Rectum (tissue), 1 donor: ENCODE data around the gene ECSCR.

DNA sequence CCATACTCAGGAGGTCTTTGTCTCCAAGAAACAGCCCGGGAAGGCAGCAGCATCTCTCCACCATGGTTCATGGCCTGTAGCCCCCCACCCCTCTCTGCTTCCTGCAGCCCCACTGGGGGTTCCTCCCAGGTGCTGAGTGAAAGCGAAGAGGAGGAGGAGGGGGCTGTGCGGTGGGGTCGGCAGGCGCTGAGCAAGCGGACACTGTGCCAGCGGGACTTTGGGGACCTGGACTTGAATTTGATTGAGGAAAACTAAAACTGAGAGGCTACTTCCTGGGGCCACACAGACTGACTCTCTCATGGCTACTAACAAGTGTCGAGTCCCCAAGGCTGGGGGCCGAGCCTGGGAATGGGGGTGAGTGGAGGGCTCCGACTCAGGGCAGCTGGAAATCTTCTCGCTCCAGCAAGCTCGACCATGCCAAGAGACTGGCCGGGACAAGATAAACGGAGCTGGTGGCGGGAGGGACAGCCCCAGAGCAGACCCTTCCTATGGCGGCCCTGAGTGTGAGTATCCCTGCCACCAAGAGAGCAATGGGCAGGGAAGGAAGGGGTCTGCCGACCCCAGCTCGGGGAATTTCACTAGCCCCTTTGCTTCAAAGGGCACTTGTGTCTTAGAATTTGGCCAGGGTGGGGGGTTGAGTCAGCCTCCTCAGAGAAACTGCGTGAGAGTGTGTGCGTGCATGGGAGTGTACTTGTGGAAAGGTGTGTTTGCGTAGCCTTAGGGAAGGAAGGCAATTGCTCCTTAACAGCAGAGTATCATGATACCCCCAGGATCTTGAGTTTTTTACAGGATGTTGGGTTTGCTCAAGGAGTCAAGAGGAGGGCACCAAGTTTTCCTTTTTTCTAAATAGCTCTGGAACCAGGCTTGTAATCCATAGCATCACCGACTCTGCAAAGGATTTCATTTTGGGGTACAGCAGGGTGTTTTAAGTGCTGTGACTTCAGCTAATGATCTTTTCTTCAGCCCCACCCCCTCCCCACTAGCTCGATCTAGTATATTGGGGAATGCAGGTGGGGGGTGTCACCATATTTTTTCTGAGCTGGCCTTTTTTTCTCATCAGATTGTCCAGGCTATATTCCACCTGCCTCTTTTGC lies 5.4 kb upstream of the KDM3B start:
- PRO-cap = no peak

- PRO-cap = no peak
Measured at GRCh38 chr5:138448635-138449430, 10.0 kb downstream of the REEP2 start.

DNA sequence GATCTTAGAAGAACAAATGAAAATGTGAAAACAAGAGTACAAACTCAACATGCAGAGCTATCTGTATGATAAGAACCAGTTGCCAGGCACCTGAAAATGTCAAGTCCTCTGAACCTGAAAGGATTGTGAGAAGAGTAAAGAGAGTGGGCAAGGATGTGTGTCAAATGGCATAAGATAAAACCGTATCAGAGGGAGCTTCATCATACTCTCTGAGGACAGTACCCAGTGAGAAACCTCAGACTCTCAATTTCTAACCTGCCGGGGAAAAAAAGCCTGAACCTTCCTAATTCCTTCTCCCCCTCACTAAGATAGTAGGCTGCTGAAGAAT lies 6.8 kb downstream of the ETF1 start:
- PRO-cap = no peak

- PRO-cap = no peak
Measured at GRCh38 chr5:138702361-138702803, 50.8 kb upstream of the CTNNA1 start.

DNA sequence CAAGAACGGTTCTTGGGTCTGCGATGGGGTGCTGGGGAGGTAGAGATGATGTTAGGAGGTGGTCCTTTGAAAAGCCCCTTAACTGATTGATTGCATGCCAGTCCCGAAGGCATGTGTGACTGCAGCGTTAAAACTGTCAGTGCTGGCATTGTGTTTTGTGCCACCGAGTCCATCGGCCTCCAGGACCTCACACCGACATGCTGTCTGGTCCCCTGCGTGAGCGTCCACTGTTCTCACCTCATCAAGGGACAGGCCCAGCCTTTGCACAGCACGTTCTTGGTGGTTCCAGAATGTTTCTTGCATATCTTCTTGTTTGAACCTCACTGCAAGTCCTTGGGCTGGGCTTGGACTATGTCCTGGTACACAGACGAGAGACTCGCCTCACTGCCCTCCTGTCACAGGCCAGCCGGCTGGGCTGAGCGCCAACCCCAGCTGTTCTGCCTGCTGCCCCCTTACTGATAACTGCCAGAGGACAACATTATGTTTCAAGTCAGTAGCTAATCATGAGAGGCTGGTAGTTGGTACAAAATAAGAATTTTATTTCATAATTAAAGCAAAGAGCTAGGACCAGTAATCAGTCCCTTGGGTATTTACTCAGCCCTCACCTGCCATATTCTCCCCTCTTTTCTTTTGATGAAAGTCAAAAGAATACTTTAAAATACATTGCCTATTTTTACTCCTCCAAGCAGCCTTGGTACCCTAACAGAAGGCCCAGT lies 52.8 kb upstream of the LRRTM2 start:
- PRO-cap = no peak

- PRO-cap = no peak
Measured at GRCh38 chr5:139075419-139076148, 122.6 kb downstream of the SIL1 start.

- PRO-cap = no peak
Measured at GRCh38 chr5:139302807-139303422, 9.4 kb downstream of the MATR3 start.

GRCh38 chr5:139306937-139308456 lies 14.0 kb downstream of the MATR3 start:
- PRO-cap = no peak

- PRO-cap = no peak
Measured at GRCh38 chr5:139368508-139369336, 14.4 kb downstream of the SLC23A1 start.

GRCh38 chr5:139387357-139387919 lies 2.3 kb downstream of the MZB1 start:
- PRO-cap = no peak

DNA sequence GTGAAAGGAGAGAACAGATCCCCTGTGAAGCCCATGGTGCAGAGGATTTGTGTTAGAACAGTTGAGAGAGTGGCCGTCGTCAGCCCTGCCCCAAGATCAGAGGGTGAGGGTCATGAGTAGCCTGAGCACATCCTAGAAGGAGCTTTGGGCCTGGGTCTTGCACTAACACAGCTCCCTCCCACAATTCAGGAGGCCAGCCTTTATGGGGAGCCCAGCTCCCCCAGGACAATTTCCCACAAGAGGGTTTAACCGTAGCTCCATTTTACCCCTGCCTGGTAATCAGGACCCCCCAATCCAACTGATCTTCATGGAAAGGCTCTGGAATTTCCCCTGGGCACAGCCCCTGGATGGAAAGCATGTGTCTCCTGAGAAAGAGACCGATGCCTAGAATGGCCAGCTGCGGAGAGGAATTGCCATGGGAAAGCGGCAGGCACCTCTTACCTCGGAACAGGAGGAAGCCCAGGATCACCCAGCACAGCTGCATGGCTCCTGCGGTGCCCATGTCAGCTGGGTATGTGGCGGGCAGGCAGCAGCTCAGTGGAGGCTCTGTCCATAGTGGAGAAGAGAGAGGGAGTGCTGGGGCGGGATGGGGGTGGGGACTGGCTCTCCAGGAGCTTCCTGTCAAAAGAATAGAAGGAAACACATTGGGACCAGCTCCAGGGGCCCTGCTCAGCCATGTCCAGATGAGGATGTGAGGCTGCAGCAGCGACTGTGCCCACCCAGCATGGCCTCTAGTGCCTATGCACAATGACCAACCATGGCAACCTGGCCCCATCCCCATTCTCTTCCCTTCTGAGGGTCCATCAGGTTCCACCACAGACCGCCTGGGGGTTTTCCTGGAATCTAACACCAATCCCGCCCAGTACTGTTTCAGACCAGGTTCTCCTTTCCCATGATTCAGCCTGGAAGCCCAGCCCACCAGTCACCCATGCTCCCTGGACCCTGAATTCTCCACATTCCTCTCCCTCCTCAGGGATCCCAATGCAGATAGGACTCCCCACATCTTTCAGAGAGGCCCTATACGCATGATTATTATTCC lies at the start of gene ECSCR:
ECSCR (minus strand) TSS at position 575 of the 1,039 bp plus-strand sequence.
- PRO-cap = bidirectional peak, plus-strand start at position 682 of the sequence, minus-strand start at position 539 of the sequence; bidirectional peak, plus-strand start at position 883 of the sequence, minus-strand start at position 794 of the sequence

GRCh38 chr5:139550211-139550840 lies 10.8 kb upstream of the UBE2D2 start:
- PRO-cap = unidirectional peak, plus-strand start at chr5:139550540

DNA sequence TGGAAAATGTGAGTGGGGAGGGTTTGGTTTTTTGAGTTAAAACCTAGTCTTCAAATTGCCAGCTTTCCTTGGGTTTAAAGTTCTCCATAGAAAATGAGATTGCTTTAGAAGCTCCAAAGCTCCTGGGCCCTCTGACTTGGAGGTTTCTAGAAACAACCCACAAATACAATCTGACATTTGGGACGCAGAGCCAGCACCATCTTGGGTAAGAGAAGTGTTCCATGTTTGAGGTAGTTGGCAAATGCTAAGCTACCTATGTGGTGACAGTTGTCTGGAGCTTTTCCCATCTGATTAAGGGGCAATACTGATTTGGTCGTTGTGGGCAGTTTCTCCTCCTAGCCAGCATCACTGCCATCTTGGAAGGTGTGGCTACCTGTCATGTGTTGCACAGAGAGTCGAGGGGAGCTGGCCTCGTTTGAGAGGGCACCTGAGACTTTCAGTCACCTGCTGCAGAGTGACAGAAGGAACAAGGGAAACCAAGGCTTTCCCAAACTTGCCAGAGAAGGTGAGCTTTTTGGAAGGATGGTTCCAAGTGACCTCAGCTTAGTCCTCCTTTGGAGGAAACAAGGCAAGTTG lies 15.8 kb upstream of the CXXC5 start:
- PRO-cap = no peak

- PRO-cap = no peak
Measured at GRCh38 chr5:139680703-139681662, 32.8 kb downstream of the CXXC5 start.

GRCh38 chr5:139698420-139699153 lies 50.4 kb downstream of the CXXC5 start:
- PRO-cap = unidirectional peak, minus-strand start at chr5:139698720; unidirectional peak, minus-strand start at chr5:139698834

DNA sequence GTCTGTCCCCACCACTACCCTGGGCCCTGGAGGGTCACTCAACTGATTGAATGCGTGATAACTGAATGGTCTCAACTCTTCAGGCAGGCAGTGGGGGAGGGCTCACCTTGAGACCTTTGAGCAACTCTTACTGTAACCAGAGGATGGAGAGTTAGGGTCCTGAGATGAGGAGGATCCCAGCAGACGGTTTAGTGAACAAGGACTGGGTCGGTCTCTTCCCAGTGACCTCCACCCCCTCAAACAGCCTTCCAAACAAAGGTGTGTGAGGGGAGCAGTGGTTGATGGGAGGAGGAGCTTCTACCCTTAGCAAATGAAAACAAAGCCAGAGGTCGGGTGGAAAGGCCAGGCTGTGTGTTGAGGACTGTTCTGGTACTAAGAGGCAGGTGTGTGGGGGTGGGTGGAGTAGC lies 59.4 kb downstream of the CXXC5 start:
- PRO-cap = no peak

- PRO-cap = no peak
Measured at GRCh38 chr5:139711864-139712237, 63.7 kb downstream of the CXXC5 start.

DNA sequence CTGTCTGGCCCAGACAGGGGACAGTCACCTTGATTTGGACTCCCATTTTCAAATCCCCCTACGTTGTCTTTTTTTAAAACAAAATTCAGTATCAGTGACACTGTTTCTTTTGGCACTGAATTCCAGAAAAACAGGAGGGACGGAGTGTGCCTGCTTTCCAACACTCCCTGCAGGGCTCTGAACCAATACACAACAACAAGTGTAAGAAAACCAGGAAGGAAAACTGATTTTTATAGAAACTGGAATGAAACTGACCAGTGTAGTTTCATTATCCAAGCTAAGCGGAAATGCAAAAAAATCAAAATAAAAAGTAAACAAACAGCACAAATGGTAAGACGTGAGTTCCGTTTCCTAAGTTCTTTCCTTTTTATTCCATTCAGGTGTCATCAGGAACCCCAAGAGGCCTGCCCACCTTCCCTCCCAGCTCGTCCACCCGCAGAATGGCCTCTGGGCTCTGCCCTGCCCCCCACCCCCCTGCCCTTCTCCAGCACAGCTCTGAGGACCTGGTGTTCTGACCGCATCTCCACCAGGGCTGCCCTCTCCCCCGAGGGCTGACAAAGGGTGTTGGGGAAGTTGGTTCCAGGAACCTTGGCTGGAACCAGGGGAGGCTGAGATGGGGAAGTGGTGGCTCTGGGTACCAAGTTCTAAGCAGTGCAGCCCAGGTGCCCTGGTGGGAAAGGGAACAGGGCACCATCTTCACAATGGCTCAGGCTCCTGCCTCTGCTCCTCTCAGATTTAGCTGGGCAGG lies 73.6 kb downstream of the PSD2 start:
- PRO-cap = no peak

DNA sequence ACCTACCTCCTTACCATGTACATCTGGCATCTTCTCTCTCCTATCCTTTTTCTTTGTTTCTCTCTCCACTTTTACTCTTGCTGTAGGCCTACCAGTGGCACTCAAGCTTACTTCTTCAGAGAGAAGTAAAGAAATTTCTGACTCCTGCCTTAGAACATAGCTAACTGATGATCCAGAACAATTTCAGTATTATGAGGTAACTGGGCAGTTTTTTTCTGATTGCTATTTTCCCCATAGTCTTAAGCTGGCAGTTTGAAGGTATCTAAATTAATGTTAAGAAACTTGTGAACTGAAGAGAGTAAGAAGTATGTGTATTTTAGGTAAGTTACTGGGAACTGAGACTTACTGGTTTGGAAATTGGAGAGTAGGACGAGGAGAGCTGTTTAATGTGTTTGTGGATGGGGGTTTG lies 4.2 kb upstream of the IGIP start:
- PRO-cap = no peak

- PRO-cap = no peak
Measured at GRCh38 chr5:140126898-140127837, 1.4 kb downstream of the IGIP start.